HepG2 (cell line): Measurements from ENCODE around the genes ARL6IP1 and GDE1.

DNA sequence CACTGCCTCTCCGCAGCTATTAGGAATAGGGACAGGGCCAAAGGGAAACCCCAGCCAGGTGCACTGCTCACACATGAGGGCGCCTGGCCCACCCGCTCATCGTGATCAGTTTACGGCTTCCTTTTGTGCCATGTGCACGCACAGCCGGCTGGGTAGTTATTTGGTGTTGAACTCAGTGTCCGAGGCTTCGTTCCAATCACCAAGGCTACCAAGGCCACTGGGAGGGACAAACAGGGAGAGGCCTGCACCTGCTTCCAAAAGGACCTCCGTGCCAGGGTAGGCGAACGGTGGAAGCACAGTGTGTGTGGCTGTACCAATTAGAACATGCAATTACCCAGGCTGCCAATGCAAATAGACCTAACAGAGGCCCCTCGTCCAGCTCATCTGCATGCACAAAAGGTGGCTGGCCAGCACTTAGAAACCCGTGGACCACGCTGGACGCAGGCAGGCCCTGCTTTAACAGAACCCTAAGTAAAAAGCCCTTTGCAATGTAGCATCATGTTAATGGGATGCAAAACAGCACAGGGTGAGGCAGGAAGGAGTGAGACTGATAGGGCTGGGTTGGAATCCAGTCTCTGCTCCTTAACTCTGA is 204.1 kb downstream of the XYLT1 start:
- RRBS, 2 experiments, result no CpG with 5 or more reads among the region's 16 CpGs
CAGE:
- cytosol, long polyA minus RNA, result no peak
- cytosol, long polyA plus RNA, result no peak
- long polyA plus RNA, result no peak
- nucleus, long polyA minus RNA, result no peak
- nucleus, long polyA plus RNA, result no peak

- RRBS, 2 experiments, result 6 to 7% methylated on average over 3 of the region's 12 CpGs
CAGE:
- cytosol, long polyA minus RNA, result no peak
- cytosol, long polyA plus RNA, result no peak
- long polyA plus RNA, result no peak
- nucleus, long polyA minus RNA, result no peak
- nucleus, long polyA plus RNA, result no peak
Observed at GRCh38 chr16:17277760-17278331, 192.9 kb downstream of the XYLT1 start.

DNA sequence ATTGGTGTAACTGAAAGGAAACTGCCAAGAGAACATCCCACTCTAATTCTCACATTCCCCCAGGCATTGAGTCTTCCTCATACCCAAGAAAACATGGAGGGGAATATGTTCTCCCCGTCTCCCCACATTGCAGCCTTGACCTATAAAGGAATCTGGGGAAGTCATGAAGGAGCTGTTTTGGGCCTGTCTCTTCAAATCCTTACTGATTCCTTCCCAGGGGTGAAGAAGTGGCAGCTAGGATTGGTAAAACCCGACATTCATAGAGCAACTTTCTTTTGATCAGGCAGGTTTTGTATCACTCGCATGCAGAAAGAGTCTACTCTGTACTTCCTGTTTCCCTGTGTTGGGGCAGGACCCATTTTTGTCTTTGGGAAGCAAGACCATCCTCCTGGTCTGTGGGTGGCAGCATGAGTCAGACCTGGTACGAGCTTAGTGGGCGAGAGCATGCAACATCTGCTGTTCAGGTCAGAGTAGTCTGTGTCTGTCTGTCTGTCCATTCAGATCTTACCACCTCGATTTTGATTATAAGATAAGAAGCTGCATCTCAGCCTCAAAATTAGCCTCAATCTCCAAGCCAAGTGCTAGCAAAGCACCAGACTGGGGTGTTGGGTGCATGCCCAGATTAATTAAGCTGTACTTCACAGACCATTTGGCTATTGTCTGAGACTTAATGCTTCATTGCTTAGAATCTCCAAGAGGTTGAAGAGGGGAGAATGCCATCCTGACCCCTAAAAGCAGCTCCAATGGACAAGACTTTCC is 111.0 kb downstream of the XYLT1 start:
- RRBS, 2 experiments, result no CpG with 5 or more reads among the region's 6 CpGs
CAGE:
- cytosol, long polyA minus RNA, result no peak
- cytosol, long polyA plus RNA, result no peak
- long polyA plus RNA, result no peak
- nucleus, long polyA minus RNA, result no peak
- nucleus, long polyA plus RNA, result no peak

DNA sequence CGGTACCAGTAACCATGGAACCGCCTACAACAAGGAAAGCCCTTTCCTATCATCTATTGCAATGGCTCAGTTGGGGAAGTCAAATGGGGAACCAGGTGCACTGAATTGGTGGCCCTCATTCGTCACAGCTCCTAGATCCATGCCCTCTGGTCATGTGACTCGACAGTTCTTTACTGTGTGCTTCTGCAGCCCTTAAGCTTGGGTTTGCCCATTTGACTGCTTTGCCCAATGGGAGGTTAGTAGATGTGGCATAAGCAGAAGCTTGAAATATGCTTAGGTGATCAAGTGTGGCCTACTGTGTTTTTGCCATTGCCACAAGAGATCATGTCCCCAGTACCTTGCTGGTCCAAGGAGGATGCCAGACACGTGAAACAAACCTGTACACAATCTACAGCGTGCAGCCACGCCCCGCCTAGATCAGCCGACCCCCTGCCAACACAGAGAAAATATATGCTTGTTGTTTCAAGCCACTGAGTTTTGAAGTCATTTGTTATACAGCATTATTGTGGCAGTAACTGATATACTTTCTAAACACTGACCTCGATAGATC is 109.8 kb downstream of the XYLT1 start:
- RRBS, 2 experiments, result no CpG with 5 or more reads among the region's 10 CpGs
CAGE:
- cytosol, long polyA minus RNA, result no peak
- cytosol, long polyA plus RNA, result no peak
- long polyA plus RNA, result no peak
- nucleus, long polyA minus RNA, result no peak
- nucleus, long polyA plus RNA, result no peak

- RRBS, 2 experiments, result no CpG with 5 or more reads among the region's 7 CpGs
CAGE:
- cytosol, long polyA minus RNA, result no peak
- cytosol, long polyA plus RNA, result no peak
- long polyA plus RNA, result no peak
- nucleus, long polyA minus RNA, result no peak
- nucleus, long polyA plus RNA, result no peak
Observed at GRCh38 chr16:17411995-17412362, 58.8 kb downstream of the XYLT1 start.

DNA sequence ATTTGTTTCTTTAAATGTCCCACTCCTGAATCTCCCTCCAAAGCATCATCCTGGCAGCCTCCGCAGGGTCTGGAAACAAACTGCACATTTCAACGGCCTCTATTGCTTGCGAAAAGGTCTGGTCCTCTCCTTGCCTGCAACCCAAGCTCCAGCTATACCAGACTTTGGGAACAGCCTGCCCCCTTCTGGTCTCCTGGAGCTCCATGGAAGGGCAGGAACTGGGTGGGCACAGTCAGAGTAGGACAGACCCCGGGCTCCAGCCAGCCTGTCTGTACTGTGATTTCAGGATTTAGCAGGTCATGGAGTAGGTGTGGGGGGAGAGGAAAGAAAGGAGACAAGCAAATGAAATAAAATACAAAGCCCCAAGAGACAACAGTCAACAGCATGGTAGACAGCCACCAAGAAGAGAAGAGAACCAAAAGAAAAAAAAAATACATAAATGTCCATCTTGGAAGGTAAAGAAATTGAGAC is 2.8 kb downstream of the XYLT1 start:
- RRBS, 2 experiments, result no CpG with 5 or more reads among the region's 4 CpGs
CAGE:
- cytosol, long polyA minus RNA, result no peak
- cytosol, long polyA plus RNA, result no peak
- long polyA plus RNA, result no peak
- nucleus, long polyA minus RNA, result no peak
- nucleus, long polyA plus RNA, result no peak

- RRBS, 2 experiments, result no CpG with 5 or more reads among the region's 11 CpGs
CAGE:
- cytosol, long polyA minus RNA, result no peak
- cytosol, long polyA plus RNA, result no peak
- long polyA plus RNA, result no peak
- nucleus, long polyA minus RNA, result no peak
- nucleus, long polyA plus RNA, result no peak
Observed at GRCh38 chr16:17483209-17483950, 12.6 kb upstream of the XYLT1 start.

GRCh38 chr16:17939623-17940212 is 396.8 kb downstream of the NPIPA8 start:
- RRBS, 2 experiments, result no CpG with 5 or more reads among the region's 5 CpGs
CAGE:
- cytosol, long polyA minus RNA, result no peak
- cytosol, long polyA plus RNA, result no peak
- long polyA plus RNA, result no peak
- nucleus, long polyA minus RNA, result no peak
- nucleus, long polyA plus RNA, result no peak

DNA sequence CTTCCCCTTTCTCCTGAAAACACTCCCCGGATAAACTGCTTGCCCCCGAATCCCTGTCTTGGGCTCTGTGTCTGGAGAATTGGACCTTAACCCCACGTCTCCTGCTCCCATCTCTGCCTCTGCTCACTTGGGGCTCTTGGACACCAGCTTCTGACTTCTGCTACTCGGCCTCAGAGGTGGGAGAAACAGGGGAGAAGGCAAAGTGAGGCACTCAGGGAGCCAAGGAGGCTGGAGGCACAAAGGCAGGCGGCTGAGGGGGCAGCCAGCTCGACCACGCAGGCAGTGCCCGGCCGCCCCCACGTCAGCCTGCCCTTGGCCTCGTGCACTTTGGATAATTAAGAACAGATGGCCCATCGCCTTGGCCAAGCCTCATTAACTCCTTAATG is 364.3 kb downstream of the NPIPA8 start:
- RRBS, 2 experiments, result 0% methylated on average over 4 of the region's 12 CpGs; no CpG with 5 or more reads in 1 of the 2 experiments
CAGE:
- cytosol, long polyA minus RNA, result no peak
- cytosol, long polyA plus RNA, result no peak
- long polyA plus RNA, result no peak
- nucleus, long polyA minus RNA, result no peak
- nucleus, long polyA plus RNA, result no peak

- RRBS, 2 experiments, result no CpG with 5 or more reads among the region's 5 CpGs
CAGE:
- cytosol, long polyA minus RNA, result no peak
- cytosol, long polyA plus RNA, result no peak
- long polyA plus RNA, result no peak
- nucleus, long polyA minus RNA, result no peak
- nucleus, long polyA plus RNA, result no peak
Observed at GRCh38 chr16:18791243-18791595, 1.1 kb upstream of the RPS15A start.

- RRBS, 2 experiments, result under 1 to 1% methylated on average over 18 to 19 of the region's 78 CpGs
CAGE:
- cytosol, long polyA minus RNA, result start-site peak on the minus strand at chr16:18801486-18801549, 1,653 reads
- cytosol, long polyA plus RNA, result start-site peak on the minus strand at chr16:18801507-18801549, 7,494 and 1,441 reads in 2 replicates
- long polyA plus RNA, result start-site peak on the minus strand at chr16:18801503-18801546, 1,238 and 1,051 reads in 2 replicates
- nucleus, long polyA minus RNA, result start-site peak on the minus strand at chr16:18801529-18801549, 114 reads
- nucleus, long polyA plus RNA, result no peak
Observed at GRCh38 chr16:18800465-18801726, at the start of gene ARL6IP1. ARL6IP1 (minus strand) TSS chr16:18801549.

DNA sequence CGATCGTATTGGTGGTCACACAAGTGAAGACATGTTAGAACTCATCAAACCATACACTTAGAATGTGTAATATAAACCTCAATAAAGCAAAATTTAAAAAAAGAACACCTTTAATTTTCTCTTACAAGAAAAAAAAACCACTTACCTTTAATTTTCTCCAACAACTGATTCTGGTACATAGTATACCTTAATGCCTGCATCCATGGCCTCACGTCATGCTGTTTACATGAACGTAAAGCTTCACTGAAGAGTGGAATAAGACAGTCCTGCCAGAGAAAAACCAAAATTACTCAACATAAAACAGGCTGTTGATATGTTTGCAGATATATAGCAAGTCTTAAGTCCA is 56.6 kb upstream of the ARL6IP1 start:
- RRBS, 2 experiments, result no CpG with 5 or more reads among the region's 4 CpGs
CAGE:
- cytosol, long polyA minus RNA, result no peak
- cytosol, long polyA plus RNA, result no peak
- long polyA plus RNA, result no peak
- nucleus, long polyA minus RNA, result no peak
- nucleus, long polyA plus RNA, result no peak

GRCh38 chr16:19117113-19118039 is 3.6 kb downstream of the ITPRIPL2 start:
- RRBS, 2 experiments, result no CpG with 5 or more reads among the region's 7 CpGs
CAGE:
- cytosol, long polyA minus RNA, result start-site peak on the plus strand at chr16:19117648-19117723, 17 reads
- cytosol, long polyA plus RNA, result no peak
- long polyA plus RNA, result no peak
- nucleus, long polyA minus RNA, result no peak
- nucleus, long polyA plus RNA, result no peak

DNA sequence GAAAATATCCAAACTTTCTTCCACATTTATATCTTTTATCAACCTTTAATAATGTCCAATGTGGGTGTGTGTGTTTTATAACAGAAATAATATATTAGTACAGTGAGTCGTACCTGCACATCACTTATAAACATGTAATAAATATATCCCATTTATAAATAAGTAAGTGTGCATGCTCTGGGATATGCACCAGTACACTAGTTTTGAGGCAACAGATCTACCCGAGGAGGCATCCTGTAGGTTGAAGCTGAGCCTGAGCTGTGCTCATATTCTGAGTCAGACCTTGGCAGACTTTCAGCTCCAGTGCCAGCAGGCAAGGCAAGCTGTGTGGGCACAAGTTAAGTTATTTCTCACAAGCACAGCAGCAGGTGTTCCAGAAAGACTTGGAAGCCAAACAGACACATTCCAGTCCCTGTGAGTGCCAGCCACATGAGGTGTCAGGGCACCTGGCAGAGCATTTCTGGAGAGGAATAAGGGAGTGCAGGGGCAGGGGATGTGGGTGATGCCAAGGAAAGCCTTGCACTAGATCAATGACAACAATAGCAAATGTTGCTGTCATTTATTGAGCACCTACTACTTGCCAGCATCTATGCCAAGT is 1.3 kb upstream of the CLEC19A start:
- RRBS, 2 experiments, result no CpG with 5 or more reads among the region's 2 CpGs
CAGE:
- cytosol, long polyA minus RNA, result no peak
- cytosol, long polyA plus RNA, result no peak
- long polyA plus RNA, result no peak
- nucleus, long polyA minus RNA, result no peak
- nucleus, long polyA plus RNA, result no peak

- RRBS, 2 experiments, result no CpG with 5 or more reads among the region's 5 CpGs
CAGE:
- cytosol, long polyA minus RNA, result no peak
- cytosol, long polyA plus RNA, result no peak
- long polyA plus RNA, result no peak
- nucleus, long polyA minus RNA, result no peak
- nucleus, long polyA plus RNA, result no peak
Observed at GRCh38 chr16:19291353-19291836, 5.9 kb downstream of the CLEC19A start.

- RRBS, 2 experiments, result no CpG with 5 or more reads among the region's 6 CpGs
CAGE:
- cytosol, long polyA minus RNA, result no peak
- cytosol, long polyA plus RNA, result no peak
- long polyA plus RNA, result no peak
- nucleus, long polyA minus RNA, result no peak
- nucleus, long polyA plus RNA, result no peak
Observed at GRCh38 chr16:19381263-19381816, 36.3 kb upstream of the TMC5 start.

DNA sequence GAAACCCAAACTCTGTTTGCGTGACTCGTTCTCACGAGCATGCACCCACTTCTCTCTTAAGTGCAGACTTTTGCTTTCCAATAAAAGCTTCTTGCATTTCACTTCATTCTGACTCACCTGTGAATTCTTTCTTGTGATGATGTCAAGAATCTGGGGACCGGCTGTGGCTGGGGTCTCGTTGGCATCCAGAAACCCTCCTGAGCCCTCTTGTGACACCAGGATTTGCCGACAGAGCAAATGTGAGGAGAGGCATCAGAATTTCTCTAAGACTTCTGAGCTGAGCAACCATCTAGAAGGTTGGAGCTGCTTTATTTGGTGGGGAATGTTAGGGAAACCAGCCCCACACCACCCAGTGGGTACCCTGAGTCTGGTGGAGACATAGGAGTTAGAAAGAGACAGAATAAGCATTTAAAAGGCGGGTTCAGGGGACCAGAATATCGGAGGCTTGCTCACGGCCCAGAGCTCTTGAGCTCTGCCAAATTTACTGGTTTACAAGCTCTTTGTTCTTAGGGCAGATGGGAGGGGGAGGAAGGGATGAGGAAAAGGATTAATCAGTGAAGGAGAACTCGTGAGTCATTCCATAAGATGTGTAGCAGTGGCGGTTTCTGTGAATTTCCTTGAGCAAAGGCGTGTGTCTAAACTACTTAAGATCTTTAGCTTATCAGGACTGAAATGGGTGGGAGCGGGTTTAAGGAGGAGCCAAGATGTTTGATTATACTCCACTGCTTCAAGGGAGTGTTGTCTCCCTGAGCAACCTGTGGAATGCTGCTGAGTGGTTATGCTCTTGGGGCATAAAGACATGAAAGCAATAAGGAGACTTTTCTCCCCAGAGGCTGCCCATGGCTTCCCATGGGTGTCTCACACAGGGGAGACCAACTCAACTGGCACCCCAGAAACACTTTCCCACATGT is 24.2 kb upstream of the TMC5 start:
- RRBS, 2 experiments, result no CpG with 5 or more reads among the region's 13 CpGs
CAGE:
- cytosol, long polyA minus RNA, result no peak
- cytosol, long polyA plus RNA, result no peak
- long polyA plus RNA, result no peak
- nucleus, long polyA minus RNA, result no peak
- nucleus, long polyA plus RNA, result no peak

DNA sequence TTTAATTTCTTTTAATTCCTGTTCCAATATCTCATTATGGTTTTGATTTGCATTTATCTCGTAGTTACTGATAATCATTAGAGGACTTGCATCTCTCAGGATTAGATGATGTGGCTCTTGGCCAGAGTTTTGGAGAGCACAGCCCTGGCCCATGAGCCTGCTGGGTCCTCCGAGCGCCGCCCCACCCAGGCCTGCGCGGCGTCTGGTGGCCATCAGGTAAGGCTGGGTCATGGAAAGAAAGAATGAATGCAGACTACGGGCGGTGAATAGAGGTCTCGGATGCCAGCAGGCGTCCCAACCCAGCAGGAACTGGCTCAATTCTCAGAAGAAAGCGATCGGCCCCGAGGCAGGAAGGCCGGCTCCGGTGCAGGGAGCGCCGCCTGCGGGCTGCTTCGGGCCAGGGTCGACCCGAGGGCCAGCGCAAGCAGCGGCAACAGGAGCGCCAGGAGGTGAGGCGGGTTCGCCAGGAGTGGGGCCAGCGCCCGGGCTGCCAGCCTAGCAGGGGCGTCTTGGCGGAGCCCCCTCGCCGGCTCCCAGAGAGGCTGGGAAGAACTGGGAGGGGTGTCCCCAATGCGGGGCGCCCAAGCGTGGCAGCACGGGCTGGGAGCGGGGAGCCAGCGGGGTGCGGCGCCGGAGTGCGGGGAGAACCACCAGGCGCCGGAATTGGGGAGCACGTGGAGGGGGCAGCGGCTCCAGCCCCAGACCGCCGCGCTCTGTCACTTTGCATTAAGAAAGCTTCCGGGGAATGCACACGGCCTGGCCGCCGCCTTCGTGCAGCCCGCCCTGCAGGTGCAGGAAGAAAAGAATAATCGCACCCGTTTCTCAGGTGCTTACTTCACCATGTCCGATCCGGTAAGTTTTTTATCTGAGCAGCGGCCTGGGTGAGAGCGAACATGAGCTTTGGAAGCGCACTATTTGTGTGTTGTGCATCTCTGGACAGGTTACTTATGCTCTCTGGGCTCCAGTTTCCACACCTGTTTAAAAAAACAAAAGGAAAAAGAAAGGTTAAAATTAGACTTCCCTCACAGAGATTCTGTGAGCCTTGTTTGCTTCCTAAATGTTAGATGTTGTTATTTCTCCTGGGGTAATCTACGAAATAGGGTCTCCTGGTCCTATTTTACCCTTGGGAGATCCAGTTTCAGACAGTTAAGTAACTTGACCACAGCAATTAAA is 7.0 kb upstream of the TMC5 start:
- RRBS, 2 experiments, result 17 to 19% methylated on average over 18 to 31 of the region's 64 CpGs
CAGE:
- cytosol, long polyA minus RNA, result no peak
- cytosol, long polyA plus RNA, result no peak
- long polyA plus RNA, result no peak
- nucleus, long polyA minus RNA, result no peak
- nucleus, long polyA plus RNA, result no peak

GRCh38 chr16:19521301-19522345 is at the start of gene GDE1:
GDE1 (minus strand) TSS chr16:19522098.
- RRBS, 2 experiments, result under 1 to 3% methylated on average over 14 of the region's 66 CpGs
CAGE:
- cytosol, long polyA minus RNA, result start-site peak on the minus strand at chr16:19522024-19522098, 1,759 reads
- cytosol, long polyA plus RNA, result start-site peak on the minus strand at chr16:19521997-19522091, 223 and 293 reads in 2 replicates
- long polyA plus RNA, result start-site peak on the minus strand at chr16:19522002-19522099, 442 and 448 reads in 2 replicates
- nucleus, long polyA minus RNA, result no peak
- nucleus, long polyA plus RNA, result start-site peak on the minus strand at chr16:19522003-19522095, 124 and 177 reads in 2 replicates

DNA sequence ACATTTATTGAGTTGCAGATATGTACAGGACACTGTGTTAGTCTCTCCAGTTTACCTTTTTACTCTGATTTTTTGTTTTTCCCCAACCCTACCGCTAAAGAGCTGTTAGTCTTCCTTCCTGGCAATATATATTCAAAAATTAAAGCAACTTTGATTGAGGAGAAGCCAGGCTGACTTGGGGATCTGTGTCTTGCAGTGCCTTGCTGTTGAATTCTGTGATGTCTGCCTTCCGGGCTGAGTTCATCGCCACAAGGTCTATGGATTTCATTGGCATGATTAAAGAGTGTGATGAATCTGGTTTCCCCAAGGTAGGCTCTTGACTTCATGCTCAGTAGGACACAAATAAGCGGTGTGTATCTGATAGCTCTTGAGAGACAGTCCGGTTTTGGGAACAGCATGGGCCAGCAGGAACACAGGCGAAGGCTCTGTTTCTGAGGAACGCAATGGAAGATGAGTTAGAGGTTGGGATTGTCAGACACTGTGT is 72.0 kb downstream of the VPS35L start:
- RRBS, 2 experiments, result no CpG with 5 or more reads among the region's 7 CpGs
CAGE:
- cytosol, long polyA minus RNA, result no peak
- cytosol, long polyA plus RNA, result no peak
- long polyA plus RNA, result no peak
- nucleus, long polyA minus RNA, result no peak
- nucleus, long polyA plus RNA, result no peak